ENCODE data around the gene PGM2L1.

- PRO-cap: no peak
These were observed 4.2 kb downstream of the UCP3 start for GRCh38 chr11:74004673-74005013.

DNA sequence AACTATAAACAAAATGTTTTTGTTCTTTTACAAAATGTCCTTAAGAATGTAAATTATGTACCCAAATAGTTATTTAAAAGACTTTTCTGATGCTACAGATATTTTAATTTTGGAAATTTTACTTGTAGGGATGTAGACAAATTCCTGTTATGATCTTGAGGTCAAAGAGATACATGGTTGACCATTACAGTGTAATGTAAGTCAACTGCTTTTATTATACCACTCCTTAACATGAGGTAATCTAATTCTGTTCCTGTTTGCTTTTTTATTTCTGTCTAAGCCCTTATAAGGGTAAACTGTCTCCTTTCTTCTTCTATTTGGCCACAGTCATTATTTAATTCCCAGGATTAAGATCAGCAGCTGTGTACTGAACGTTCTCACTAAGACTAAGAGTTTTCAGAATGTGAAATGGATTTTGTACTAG lies 32.9 kb downstream of the C2CD3 start:
- PRO-cap: no peak

- PRO-cap: bidirectional peak, plus-strand start at chr11:74398538, minus-strand start at chr11:74398444; bidirectional peak, plus-strand start at chr11:74398881, minus-strand start at chr11:74398775
These were observed at the start of gene PGM2L1 for GRCh38 chr11:74398206-74399449. TSS of gene PGM2L1 (minus strand) at chr11:74398433.

DNA sequence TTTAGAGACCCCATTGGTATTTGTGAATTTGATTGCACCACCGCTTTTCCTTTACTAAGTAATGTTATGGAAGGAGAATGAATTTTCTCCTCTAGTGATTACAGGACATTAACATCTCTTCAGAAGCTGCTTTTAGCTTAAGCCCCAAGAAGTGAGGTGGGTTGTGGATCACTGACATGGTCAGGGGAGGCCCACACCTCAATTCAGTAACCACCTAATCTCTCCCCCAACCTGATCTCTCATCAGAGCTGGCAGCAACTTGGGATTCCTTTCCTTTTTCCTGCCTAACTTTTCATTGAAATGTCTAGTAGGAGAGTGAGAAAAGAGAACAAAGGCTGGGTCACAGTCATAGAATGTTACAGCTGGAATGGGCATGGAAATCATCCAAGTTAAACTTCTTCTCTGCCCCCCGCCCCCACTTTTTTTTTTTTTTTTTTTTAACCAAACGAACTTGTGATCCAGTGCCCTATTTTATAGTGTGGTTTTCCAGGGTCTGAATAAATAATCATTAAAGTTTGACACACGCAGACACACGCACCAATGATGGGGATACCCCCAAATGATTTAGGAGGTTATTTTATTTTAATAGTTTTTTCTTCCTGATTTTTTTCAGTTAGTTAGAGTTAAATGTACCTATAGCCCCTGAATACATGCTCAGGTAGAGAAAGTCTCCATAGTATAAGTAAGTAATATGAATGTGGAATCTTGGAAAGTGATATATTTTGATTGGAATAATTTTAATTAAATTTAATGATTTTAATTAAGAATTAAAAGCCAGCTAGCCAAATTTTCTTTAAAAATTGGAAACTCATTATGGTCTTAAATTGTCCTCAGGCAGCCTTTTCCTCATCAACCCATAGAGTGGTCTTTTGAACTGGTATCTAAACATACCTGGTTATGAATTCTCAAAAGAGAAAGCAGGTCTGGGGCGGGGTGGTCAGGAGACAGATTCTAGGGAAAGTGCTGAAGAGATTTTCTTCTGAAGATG lies 92.0 kb downstream of the RNF169 start:
- PRO-cap: no peak

GRCh38 chr11:74951948-74952321 lies 2.9 kb downstream of the SPCS2 start:
- PRO-cap: no peak

- PRO-cap: no peak
These were observed 41.4 kb downstream of the NEU3 start for GRCh38 chr11:75029936-75030754.

DNA sequence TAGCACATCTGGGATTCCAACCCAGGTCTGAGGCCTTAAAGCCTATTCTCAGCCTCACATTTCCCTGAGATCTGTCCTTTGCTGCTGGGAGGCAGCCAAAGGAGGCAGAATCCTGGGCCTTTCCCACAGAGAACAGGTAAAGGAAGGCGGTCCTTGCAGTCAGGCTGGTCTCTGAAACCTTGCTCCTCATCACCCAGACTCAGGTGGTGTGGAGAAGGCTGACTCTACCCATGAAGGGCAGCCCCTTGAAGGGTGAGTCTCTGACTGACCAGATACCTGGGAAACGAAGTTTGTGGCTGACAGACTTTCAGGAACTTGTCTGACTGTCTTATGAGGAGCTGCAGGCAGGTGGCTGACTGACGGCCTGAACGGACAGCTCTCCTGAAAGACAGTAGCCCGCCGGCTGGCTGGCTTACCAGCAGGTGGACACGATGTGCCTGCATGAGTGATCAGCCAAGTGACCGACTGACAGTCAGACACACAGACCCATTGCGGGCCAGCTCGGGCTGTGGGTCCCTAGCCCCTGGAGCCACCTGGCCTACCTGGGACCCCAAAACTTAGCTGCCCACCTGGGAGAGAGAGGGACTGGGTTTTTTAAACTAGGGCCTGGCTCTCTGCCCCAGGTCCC lies 8.0 kb downstream of the SLCO2B1 start:
- PRO-cap: no peak

GRCh38 chr11:75159389-75159952 lies 8.6 kb downstream of the SLCO2B1 start:
- PRO-cap: no peak

DNA sequence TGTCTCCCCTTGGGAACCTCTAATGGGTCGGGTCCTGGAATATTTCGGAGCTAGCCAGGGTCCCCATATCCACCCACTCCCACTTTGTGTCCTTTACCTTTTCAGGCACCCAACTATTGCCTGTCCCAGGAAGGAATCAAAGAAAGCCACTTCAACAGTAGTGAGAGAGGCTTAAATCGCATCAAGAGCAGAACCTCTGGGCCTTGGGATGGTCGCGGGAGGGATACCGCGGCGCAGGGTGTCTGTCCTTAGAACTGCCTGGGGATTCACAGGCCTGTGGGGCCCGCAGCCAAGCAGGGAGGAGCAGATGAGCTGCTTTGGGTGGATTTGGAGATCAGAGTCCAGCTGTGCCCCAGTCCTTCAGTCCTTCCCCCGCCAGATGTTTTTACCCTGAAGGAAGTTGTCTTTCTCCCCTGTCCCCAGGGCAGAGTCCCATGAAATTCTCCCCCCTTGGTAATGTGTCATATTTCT lies 13.4 kb downstream of the SLCO2B1 start:
- PRO-cap: no peak

DNA sequence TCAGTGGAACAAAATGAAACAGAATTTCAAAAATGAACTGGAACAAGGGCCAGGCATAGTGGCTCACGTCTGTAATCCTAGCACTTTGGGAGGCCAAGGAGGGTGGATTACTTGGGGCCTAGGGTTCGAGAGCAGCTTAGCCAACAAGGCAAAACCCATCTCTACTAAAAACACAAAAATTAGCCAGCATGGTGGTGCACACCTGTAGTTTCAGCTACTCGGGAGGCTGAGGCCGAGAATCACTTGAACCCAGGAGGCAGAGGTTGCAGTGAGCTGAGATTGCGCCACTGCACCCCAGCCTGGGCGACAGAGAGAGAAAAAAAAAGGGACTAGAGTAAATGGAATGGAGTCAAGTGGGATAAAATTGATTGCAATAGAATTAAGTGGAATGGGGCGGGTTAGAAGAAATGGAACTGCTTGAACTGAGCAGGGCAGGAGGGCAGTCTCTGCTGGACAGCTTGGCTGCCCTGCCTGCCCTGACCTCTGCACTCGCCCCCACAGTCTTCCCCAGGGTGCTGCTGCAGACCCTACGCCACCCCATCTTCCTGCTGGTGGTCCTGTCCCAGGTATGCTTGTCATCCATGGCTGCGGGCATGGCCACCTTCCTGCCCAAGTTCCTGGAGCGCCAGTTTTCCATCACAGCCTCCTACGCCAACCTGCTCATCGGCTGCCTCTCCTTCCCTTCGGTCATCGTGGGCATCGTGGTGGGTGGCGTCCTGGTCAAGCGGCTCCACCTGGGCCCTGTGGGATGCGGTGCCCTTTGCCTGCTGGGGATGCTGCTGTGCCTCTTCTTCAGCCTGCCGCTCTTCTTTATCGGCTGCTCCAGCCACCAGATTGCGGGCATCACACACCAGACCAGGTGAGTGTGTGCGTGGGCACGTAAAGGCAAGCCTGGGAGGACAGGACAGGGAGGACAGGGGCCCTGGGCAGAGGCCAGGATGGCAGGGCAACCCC lies 42.1 kb downstream of the SLCO2B1 start:
- PRO-cap: no peak

DNA sequence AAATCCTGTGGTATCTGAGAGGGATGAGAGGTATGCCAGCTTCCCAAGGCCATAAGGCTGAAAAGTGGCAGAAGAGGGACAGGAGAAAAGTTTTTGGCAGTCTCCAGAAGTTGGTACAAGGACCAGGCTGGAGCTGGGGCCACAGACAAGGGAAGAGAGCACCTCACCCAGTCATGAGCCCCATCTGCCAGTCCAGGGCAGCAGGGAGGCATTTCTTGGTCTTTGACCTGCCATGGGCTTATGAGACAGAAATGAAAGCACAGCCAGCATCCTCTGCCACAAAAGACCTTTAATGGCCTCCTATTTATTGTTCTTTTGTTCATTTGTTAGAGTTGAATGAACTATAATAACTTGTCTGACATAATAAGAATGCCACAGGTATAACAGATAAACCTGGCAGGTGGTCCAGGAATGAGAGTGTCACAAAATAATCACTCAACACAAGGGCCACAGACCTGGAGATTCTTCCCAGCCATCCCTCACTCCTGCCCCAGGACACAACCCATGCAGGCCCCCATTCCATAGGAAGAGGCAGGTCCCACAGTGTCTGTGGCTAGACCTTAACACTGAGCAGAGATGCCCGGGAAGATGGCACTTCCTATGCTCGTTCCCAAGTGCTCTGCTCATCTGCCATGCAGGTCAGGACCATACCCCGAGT lies 19.4 kb downstream of the TPBGL start:
- PRO-cap: no peak

- PRO-cap: no peak
These were observed 23.2 kb downstream of the TPBGL start for GRCh38 chr11:75263706-75264178.

- PRO-cap: no peak
These were observed 21.0 kb upstream of the ARRB1 start for GRCh38 chr11:75372577-75372780.

DNA sequence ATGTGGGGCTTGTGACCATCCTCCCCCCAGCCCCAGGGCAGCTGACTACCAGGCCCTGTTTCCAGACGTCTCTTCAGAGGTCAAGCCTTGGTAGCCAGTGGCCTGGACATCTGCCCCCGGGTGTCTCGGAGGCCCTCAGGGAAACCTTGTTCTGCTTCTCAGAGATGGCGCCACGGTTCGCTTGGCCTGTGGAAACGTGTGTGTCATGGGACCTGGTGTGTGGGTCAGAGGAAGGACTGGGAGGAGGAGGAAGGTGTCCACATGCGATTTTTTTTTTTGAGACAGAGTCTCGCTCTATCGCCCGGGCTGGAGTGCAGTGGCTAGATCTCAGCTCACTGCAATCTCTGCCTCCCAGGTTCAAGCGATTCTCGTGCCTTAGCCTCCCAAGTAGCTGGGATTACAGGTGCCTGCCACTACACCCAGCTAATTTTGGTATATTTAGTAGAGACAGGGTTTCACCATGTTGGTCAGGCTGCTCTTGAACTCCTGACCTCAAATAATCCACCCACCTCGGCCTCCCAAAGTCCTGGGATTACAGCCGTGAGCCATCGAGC lies 22.4 kb downstream of the SERPINH1 start:
- PRO-cap: no peak

- PRO-cap: no peak
These were observed 930 bp downstream of the MAP6 start for GRCh38 chr11:75667731-75668484.

- PRO-cap: no peak
These were observed 16.0 kb downstream of the MOGAT2 start for GRCh38 chr11:75733499-75734222.

DNA sequence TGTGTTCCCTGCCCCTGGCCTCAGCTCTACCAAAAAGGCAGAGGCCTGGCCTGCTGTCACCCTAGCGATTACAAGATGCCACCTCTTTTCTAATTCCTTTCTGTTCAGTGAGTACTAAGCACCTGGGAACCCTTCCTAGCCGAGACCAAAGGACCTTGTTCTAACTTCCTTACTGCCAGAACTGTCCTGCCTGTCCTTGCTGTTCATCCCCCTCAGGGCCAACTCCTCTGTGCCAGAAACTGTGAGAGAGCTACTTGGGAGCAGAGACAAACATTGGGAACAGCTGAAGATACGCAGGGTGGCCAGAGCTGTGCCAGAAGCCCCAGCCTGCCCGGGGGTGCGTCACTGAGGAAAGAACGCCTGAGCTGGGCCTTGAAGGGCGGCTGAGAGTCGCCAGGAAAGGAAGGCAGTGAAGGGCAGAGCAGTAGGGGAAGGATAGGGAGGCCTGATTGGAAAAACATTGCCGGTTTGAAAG lies 12.7 kb upstream of the UVRAG start:
- PRO-cap: no peak

DNA sequence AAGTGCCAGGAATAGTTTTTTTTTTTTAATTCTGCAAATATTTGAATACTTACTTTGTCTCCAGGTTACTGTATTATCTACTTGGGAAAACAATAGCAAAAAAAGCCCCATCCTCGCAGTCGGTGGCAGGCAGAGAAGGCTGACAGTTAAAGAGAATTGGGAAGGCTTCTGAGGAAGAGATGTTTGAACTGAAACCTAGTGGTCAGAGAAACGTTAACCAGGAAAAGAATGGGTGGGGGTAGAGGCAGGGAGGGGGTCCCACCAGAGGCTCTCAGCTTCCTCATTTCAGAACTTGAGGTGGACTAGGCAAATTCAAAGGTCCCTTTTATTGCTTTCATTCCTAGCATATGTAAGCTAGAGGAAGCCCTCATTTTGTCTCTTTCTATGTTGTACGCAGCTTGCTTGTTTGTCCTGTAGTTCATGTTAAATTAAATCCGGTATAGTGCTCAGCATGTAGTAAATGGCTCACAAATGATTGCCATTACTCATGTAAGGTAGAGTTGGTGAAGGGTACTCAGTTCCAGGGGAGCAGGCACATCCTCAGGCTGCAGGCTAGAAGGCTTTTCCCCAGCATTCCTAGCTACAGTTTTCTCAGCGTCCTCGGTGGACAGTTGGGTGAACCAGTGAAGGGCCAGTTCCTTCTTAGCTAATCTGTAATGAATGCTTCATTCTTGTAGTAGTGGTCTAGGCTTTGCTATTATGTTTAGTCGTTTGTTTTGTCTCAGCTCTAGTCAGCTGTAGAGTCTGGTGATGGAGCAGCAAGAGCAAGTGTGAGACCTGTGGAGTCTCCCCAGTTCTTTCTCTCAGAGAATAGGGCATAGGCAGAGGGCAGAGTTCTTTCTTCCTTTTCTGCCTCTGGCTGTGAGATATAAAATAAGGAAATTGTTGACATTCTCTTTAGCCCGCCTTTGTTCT lies 58.6 kb downstream of the UVRAG start:
- PRO-cap: no peak

DNA sequence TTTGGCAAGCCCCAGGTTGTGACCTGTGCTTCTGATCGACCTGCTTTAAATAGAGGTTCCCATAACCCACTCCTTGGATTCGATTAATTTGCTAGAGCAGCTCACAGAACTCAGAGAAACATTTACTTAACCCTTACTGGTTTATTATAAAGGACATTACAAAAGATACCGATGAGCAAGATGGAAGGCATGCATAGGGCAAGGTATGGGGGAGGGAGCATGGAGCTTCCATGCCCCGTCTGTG lies 190.6 kb downstream of the UVRAG start:
- PRO-cap: no peak

DNA sequence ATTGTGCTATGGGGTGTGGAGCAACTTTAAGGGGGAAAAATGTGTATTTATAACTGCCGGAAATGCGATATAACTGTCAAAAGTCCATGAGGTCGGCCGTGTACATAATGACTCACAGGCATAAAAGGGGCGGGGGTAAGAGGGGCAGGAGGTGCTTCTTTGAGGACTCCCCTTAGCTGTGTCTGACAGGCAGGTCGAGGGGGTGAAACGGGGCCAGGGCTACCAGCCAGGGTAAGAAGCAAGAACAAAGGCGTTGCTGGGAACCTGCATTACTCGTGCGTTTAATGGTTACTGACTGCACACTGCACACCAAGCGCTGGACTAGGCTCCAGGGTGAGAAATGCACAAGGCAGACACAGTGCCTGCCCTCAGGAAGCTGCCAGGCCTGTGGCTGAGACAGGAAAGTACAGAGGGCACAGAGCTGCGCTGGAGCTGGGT lies 57.1 kb downstream of the WNT11 start:
- PRO-cap: no peak